Measurements from ENCODE around the gene TNFRSF1A.

- PRO-cap = no peak
CAGE:
- cytosol, long polyA minus RNA = no peak
- cytosol, long polyA plus RNA = no peak
- long polyA plus RNA = no peak
- nucleus, long polyA minus RNA = no peak
- nucleus, long polyA plus RNA = no peak
Observed at GRCh38 chr12:5981760-5982004, 36.6 kb upstream of the ANO2 start.

- PRO-cap = no peak
CAGE:
- cytosol, long polyA minus RNA = no peak
- cytosol, long polyA plus RNA = no peak
- long polyA plus RNA = no peak
- nucleus, long polyA minus RNA = no peak
- nucleus, long polyA plus RNA = no peak
Observed at GRCh38 chr12:5993781-5994817, 49.0 kb upstream of the ANO2 start.

- PRO-cap = no peak
CAGE:
- cytosol, long polyA minus RNA = no peak
- cytosol, long polyA plus RNA = no peak
- long polyA plus RNA = no peak
- nucleus, long polyA minus RNA = no peak
- nucleus, long polyA plus RNA = no peak
Observed at GRCh38 chr12:6088494-6088811, 36.0 kb downstream of the VWF start.

DNA sequence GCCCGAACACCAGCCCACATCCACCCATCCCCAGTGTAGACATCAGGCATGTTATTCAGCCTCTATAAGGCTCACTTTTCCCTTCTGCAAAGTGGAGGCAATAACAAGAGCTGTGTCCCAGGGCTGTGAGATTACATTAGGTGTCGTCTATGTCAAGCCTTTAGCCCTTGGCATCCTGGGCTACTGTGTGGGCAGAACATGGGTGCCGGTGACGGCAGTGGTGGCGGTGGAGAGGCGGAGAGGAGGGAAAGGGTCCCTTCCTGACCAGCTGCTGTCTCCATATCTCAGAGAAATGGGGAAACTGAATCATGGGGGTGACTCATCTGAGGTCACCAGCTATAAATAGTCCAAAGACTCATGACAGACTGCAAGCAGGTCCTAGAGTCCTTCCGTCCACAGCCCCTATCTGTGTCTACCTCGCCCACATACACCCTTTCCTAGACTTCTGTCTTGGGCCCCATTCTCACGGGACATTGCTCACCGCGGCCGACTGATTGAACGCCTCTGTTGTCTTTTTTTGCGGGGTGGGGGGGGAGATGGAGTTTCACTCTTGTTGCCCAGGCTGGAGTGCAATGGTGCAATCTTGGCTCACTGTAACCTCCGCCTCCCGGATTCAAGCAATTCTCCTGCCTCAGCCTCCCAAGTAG lies 32.4 kb upstream of the CD9 start:
- PRO-cap = bidirectional peak, plus-strand start at position 460 of the sequence, minus-strand start at position 254 of the sequence
CAGE:
- cytosol, long polyA minus RNA = no peak
- cytosol, long polyA plus RNA = no peak
- long polyA plus RNA = no peak
- nucleus, long polyA minus RNA = no peak
- nucleus, long polyA plus RNA = no peak

GRCh38 chr12:6273264-6273942 lies 37.1 kb upstream of the PLEKHG6 start:
- PRO-cap = no peak
CAGE:
- cytosol, long polyA minus RNA = no peak
- cytosol, long polyA plus RNA = no peak
- long polyA plus RNA = no peak
- nucleus, long polyA minus RNA = no peak
- nucleus, long polyA plus RNA = no peak

DNA sequence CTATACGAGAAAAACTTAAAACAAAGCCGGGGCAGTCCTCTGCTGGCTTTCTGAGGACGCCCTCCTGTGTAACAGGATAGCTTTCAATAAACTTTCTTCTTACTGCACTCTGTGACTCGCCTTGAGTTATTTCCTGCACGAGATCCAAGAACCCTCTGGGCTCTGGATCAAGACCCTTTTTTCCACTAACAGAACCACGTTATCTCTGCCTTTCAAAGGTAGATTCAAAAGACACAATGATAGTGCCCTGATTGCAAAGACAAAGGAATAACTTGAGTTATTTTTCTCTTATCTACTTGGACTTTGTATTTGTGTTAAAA lies 12.6 kb upstream of the PLEKHG6 start:
- PRO-cap = no peak
CAGE:
- cytosol, long polyA minus RNA = no peak
- cytosol, long polyA plus RNA = no peak
- long polyA plus RNA = no peak
- nucleus, long polyA minus RNA = no peak
- nucleus, long polyA plus RNA = no peak

DNA sequence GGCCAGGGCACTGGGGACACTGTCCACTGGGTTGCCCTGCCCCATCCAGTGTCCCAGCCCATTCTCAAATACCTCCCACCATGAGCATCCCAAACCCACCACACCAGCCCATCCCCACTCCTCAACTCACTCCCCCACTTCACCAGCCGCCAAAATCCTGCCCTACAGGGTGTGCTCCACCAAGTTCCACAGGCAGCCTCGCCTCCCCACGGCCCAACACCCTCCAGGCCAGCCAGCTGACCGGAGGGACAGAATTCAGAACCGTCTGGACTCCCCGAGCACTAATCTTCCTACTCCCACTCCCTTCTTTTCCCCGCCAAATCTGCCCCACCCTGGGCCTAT lies 773 bp downstream of the TNFRSF1A start:
- PRO-cap = no peak
CAGE:
- cytosol, long polyA minus RNA = no peak
- cytosol, long polyA plus RNA = no peak
- long polyA plus RNA = no peak
- nucleus, long polyA minus RNA = no peak
- nucleus, long polyA plus RNA = no peak

DNA sequence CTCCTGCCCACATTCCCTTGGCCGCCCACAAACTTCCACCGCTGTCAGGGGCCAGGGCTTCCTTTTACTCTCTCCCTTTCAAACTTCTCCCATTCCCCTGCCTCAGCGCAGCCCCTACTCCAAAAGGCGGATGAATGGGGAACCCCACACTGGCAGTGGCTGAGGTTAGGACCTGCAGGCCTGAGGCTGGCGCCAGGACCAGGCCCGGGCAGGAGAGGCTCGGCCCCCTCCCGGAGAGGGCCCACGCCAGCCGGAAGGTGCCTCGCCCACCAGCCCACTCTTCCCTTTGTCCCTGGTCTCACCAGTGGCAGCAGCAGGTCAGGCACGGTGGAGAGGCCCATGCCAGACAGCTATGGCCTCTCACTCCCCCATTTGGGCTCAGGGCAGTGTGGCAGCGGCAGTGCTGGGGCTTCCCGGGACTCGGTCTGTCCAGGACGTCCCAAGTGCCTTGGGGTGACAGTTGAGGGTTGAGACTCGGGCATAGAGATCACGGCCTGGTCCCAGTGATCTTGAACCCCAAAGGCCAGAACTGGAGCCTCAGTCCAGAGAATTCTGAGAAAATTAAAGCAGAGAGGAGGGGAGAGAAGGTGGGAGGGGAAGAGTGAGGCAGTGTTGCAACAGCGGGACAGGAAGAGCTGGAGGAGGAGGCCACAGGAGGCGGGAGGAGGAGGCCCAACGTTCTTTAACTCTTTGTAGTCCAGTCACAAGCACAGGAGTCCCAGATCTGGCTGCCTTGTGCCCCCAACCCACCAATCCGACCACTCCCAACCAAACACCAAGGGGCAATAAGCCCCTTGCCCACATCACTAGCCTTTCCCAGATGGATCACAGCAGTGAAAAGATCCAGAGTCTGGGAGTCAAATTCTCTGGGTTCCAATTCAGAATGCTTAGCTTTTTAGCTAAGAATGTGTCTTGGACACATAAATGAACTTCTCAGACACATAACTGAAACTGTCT lies at the start of gene TNFRSF1A:
Gene TNFRSF1A (minus strand): TSS at position 603 of the 957 bp plus-strand sequence.
- PRO-cap = bidirectional peak, plus-strand start at position 277 of the sequence, minus-strand start at position 259 of the sequence; unidirectional peak, minus-strand start at position 427 of the sequence; unidirectional peak, minus-strand start at position 637 of the sequence
CAGE:
- cytosol, long polyA minus RNA = start-site peak on the minus strand centred at position 553 of the sequence, 47 bp wide, 561 reads
- cytosol, long polyA plus RNA = start-site peak on the minus strand centred at position 568 of the sequence, 77 bp wide, 1,785 and 2,240 reads in 2 replicates
- long polyA plus RNA = start-site peak on the minus strand centred at position 567 of the sequence, 84 bp wide, 1,399 and 2,085 reads in 2 replicates
- nucleus, long polyA minus RNA = no peak
- nucleus, long polyA plus RNA = start-site peak on the minus strand centred at position 571 of the sequence, 82 bp wide, 845 and 901 reads in 2 replicates

- PRO-cap = no peak
CAGE:
- cytosol, long polyA minus RNA = no peak
- cytosol, long polyA plus RNA = no peak
- long polyA plus RNA = no peak
- nucleus, long polyA minus RNA = no peak
- nucleus, long polyA plus RNA = no peak
Observed at GRCh38 chr12:6355479-6355939, 13.6 kb upstream of the TNFRSF1A start.

- PRO-cap = bidirectional peak, plus-strand start at chr12:6363415, minus-strand start at chr12:6363360; bidirectional peak, plus-strand start at chr12:6364045, minus-strand start at chr12:6364006
CAGE:
- cytosol, long polyA minus RNA = no peak
- cytosol, long polyA plus RNA = no peak
- long polyA plus RNA = no peak
- nucleus, long polyA minus RNA = no peak
- nucleus, long polyA plus RNA = no peak
Observed at GRCh38 chr12:6363172-6364341, 11.8 kb downstream of the SCNN1A start.

GRCh38 chr12:6461637-6462674 lies 8.5 kb downstream of the VAMP1 start:
- PRO-cap = no peak
CAGE:
- cytosol, long polyA minus RNA = no peak
- cytosol, long polyA plus RNA = no peak
- long polyA plus RNA = no peak
- nucleus, long polyA minus RNA = no peak
- nucleus, long polyA plus RNA = no peak

- PRO-cap = no peak
CAGE:
- cytosol, long polyA minus RNA = no peak
- cytosol, long polyA plus RNA = no peak
- long polyA plus RNA = no peak
- nucleus, long polyA minus RNA = no peak
- nucleus, long polyA plus RNA = no peak
Observed at GRCh38 chr12:6507301-6508362, 13.7 kb downstream of the NCAPD2 start.

DNA sequence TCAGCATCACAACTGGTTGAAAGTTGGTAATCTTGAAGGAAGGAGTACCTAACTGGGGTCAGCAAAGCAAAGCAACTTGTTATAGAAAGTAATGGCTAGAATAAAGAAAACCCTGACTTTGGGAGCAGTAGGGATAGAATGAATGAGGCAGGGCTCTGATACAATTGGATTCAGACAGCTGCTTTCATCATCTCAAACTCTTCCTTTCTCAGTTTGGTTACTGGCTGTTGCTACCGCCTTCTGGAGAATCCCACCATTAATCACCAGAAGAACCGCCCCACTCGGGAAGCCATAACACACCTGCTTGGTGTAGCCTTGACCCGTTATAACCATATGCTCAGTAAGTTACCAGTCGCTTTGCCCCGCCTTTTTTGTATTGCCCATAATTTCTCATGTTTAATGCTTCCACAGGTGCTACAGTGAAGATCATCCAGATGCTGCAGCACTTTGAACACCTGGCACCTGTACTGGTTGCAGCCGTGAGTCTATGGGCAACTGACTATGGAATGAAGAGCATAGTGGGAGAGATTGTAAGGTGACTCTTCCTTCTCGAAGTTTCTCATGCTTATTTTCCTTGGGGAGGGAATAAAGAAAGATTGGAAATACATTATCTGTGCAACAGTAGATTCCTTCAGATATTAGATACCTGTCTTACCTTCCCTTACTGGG lies 20.1 kb upstream of the GAPDH start:
- PRO-cap = no peak
CAGE:
- cytosol, long polyA minus RNA = no peak
- cytosol, long polyA plus RNA = no peak
- long polyA plus RNA = no peak
- nucleus, long polyA minus RNA = no peak
- nucleus, long polyA plus RNA = no peak

GRCh38 chr12:6532271-6533193 lies 1.8 kb upstream of the GAPDH start:
- PRO-cap = bidirectional peak, plus-strand start at chr12:6532804, minus-strand start at chr12:6532670
CAGE:
- cytosol, long polyA minus RNA = no peak
- cytosol, long polyA plus RNA = no peak
- long polyA plus RNA = no peak
- nucleus, long polyA minus RNA = no peak
- nucleus, long polyA plus RNA = no peak

- PRO-cap = bidirectional peak, plus-strand start at chr12:6535264, minus-strand start at chr12:6535271; bidirectional peak, plus-strand start at chr12:6535381, minus-strand start at chr12:6535318
CAGE:
- cytosol, long polyA minus RNA = no peak
- cytosol, long polyA plus RNA = no peak
- long polyA plus RNA = no peak
- nucleus, long polyA minus RNA = no peak
- nucleus, long polyA plus RNA = no peak
Observed at GRCh38 chr12:6534925-6535952, 922 bp downstream of the GAPDH start.

DNA sequence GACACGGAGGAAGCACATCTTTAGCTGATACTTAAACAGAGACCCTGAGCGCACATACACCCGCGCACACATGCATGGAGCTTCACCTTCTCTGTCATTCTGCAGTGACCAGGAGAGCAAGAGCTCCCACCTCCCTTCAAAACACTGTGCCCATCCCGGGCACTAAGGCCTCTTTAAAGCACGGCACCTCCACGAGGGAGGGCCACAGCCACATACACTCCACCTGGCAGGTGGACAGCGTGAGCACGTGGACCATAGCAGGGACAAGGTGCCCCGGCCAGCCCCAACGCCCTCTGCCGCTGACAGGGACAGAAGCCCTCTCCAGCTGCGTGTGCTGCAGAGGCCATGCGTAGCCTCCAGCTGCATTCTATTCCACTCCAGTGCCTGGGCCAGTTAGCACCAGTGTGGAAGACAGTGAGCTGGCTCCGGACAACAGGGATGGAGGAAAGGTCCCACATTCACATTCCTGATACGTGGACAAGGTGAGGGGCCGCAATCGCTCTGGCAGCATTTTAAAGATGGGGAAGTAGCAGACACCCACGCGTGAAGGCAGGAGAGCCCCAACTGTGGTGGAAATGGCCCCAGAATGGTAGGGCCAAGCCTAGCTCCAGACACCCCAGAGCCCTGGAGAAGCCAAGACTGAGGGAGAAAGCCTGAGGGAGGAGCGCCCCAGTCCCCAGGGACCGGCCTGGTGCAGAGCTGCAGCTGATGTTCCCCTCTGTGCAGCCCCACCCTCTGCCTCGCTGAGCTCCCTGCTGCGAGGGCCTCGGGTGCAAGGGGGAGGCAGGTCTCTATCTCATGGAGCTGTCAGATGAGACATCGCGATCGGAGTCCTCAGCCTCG lies 5.6 kb downstream of the GAPDH start:
- PRO-cap = no peak
CAGE:
- cytosol, long polyA minus RNA = no peak
- cytosol, long polyA plus RNA = no peak
- long polyA plus RNA = no peak
- nucleus, long polyA minus RNA = no peak
- nucleus, long polyA plus RNA = no peak

DNA sequence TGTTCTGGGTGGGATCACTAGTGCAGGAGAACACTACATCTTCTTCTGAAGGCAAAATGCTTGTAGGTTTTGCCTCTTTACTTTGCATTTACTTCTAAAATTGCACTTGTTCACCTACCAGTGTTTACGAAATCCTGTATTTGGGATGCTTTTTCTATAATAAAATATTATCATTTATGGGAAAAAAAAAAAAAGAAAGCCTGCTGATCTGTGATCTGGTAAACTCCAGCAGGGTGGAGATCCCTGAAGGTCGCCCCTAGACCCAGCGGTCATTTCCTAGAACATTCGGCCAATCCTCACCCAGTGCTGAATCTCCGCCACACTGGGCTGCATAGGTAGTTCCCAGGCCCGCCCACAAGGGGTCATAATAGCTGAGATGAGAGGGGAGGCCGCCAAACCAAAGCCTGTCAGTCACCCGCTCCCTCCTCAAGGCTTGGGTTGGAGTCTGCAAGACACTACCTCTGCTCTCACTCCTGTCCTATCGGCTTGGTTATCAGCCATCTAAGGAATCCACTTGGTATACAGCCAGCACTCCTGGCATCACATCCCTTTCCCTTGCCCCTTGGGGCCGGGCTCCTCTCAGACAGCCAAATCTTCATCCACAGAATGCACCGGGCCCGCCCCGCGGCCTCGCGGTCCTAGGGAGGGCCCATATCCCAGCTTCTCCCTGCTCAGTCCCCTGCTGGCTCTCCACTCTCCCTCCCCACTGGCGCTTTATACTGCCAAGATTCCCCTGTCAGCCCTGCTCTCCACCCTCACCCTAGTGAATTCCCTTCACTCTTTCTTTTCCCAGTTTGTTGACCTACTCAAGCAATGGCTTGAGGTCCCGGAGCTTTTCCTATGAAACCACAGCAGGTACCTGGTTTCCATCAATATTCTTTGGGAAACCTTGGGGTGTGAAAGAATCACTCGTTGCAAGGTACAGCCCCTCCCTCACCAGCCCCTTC lies 1.7 kb downstream of the IFFO1 start:
- PRO-cap = no peak
CAGE:
- cytosol, long polyA minus RNA = no peak
- cytosol, long polyA plus RNA = no peak
- long polyA plus RNA = no peak
- nucleus, long polyA minus RNA = no peak
- nucleus, long polyA plus RNA = no peak

GRCh38 chr12:6581038-6581541 lies 13.0 kb upstream of the NOP2 start:
- PRO-cap = no peak
CAGE:
- cytosol, long polyA minus RNA = start-site peak on the minus strand at chr12:6581081-6581148, 43 reads; start-site peak on the minus strand at chr12:6581324-6581332, 56 reads
- cytosol, long polyA plus RNA = start-site peak on the minus strand at chr12:6581312-6581336, 24 and 30 reads in 2 replicates
- long polyA plus RNA = start-site peak on the minus strand at chr12:6581072-6581147, 90 and 141 reads in 2 replicates
- nucleus, long polyA minus RNA = no peak
- nucleus, long polyA plus RNA = no peak

- PRO-cap = no peak
CAGE:
- cytosol, long polyA minus RNA = start-site peak on the minus strand at chr12:6591484-6591560, 316 reads; start-site peak on the minus strand at chr12:6591711-6591730, 293 reads
- cytosol, long polyA plus RNA = start-site peak on the minus strand at chr12:6591480-6591572, 303 and 265 reads in 2 replicates; start-site peak on the minus strand at chr12:6591718-6591729, 135 and 200 reads in 2 replicates
- long polyA plus RNA = start-site peak on the minus strand at chr12:6591484-6591517, 71 and 74 reads in 2 replicates
- nucleus, long polyA minus RNA = start-site peak on the minus strand at chr12:6591485-6591517, 92 reads
- nucleus, long polyA plus RNA = start-site peak on the minus strand at chr12:6591484-6591566, 154 and 256 reads in 2 replicates; start-site peak on the minus strand at chr12:6591718-6591729, 115 and 119 reads in 2 replicates
Observed at GRCh38 chr12:6591174-6591905, 15.8 kb downstream of the CHD4 start.

DNA sequence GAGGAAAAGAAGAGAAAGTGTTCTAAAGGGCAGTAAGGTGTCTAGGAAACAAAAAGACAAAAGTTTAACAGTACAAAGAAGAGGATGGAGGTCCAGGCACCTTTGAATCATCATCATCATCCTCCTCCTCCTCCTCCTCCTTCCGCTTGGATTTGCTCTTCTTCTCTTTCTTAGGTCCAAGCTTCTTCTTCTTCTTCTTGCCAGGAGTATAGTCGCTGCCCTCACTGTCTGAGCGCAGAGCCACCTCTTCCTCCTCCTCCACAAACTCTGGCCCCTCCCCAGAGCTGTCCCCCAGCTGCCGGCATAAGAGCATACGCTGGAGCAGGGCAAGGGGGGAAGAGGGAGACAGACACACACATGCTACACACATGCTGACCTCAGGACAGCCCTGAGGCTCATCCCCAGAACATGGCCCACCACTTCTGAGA lies 5.3 kb downstream of the CHD4 start:
- PRO-cap = no peak
CAGE:
- cytosol, long polyA minus RNA = no peak
- cytosol, long polyA plus RNA = no peak
- long polyA plus RNA = start-site peak on the minus strand centred at position 259 of the sequence, 84 bp wide, 131 and 181 reads in 2 replicates
- nucleus, long polyA minus RNA = start-site peak on the plus strand centred at position 139 of the sequence, 31 bp wide, 9 reads
- nucleus, long polyA plus RNA = start-site peak on the minus strand centred at position 255 of the sequence, 78 bp wide, 86 and 199 reads in 2 replicates